Left lung (tissue), 1 donor: ENCODE data around the genes RHCG and CIB1.

DNA sequence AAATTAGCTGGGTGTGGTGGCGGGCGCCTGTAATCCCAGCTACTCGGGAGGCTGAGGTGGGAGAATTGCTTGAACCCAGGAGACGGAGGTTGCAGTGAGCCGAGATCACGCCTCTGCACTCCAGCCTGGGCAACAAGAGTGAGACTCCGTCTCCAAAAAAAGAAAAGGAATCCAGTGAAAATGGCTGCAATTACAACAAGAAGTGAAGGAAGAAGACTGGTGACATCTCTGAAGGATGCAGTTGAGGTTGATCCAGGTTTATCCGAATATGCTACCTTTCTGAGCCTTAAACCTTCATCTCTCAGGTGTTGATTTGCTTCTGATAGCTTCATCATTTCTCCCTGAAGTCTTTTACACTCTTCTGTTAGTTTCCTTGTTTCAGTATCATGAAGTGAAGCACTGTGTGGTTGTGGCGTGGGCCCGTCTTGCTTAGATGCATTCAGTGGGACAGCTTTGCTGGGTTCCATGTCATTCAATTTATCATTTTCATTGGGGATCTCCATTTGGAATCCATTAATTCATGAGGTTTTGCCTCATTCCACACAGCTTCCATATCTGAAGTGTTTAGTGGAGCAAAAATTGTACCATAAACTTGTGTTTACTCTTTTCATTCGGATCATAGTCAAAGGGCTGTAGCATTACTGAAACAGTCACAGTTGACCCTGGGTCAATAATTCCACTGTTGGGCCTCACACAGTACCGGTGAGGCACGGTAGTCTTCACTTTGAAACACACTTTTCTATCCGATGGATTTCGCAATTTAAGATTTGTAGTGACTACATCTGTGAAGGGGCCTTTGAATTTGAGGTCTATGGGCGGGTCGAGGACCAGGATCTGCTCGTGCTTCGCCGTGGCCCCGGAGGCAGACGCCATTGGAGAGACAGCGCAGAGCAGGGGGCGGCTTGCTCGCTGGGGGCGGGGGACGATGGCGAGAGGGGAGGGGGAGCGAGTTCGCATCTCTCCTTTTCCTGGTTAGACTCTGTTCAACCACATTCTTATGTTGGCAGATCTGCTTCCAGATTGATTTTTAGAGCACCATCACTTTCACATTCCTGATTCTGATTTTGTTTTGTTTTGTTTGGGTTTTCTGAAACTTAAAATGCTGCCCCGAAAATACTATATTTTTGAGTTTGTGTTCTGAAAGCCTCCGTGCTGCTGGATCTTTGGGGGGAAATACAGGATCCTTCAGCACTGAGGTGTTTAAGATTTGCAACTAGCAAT, 20.0 kb downstream of the RLBP1 start:
- PRO-cap, result no peak

- PRO-cap, result no peak
These were observed 15.6 kb downstream of the POLG start for GRCh38 chr15:89318848-89319516.

DNA sequence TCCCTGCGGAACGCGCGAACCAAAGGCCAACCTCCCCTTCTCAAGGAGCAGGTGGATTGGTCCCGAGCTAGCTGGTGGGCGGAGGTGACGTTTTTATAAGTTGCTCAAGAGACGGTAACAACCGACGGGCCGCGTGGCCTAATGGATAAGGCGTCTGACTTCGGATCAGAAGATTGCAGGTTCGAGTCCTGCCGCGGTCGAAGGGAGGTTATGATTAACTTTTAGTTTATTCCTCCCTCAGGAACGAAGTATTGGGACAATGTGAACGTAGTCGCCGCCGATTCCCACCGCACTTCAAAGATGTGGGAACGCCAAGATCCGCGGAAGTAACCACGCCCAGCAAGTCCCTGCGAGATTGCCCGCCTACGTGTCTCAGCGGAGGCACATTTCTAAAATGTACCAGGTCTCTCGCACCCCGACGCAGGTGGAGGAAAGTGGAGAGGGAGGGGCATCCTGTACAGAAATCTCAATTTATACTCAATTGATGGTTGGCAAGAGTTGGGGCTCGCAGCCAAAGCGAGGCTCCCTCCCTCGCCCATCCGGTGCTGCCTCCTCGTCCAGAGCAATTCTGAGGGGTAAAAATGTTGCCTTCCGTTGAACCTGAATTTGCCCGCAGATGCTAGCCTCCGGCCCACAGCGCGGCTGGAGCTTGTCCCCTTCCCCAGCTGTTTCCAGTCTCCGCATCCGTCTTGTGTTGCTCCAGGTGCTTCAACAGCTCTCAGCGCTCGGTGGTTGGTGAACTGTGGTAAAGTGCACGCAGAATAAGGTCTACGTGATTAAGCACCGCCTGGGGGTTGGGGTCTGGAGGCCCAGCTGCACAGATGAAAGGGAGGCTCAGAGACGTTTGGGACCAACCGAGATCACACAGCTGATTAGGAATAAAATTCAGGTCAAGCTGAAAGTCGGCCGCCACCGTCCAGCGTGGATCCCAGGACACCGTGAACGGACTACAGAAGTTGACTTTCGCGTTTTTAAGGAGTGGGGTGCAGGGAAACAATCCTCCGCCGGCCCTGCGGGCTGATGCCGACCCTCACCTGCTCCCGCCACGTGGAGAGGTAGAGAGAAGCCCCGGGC, 659 bp upstream of the POLG start:
- PRO-cap, result bidirectional peak, plus-strand start at position 124 of the sequence, minus-strand start outside the sequence

GRCh38 chr15:89430379-89431236, 65.8 kb downstream of the RHCG start:
- PRO-cap, result no peak

DNA sequence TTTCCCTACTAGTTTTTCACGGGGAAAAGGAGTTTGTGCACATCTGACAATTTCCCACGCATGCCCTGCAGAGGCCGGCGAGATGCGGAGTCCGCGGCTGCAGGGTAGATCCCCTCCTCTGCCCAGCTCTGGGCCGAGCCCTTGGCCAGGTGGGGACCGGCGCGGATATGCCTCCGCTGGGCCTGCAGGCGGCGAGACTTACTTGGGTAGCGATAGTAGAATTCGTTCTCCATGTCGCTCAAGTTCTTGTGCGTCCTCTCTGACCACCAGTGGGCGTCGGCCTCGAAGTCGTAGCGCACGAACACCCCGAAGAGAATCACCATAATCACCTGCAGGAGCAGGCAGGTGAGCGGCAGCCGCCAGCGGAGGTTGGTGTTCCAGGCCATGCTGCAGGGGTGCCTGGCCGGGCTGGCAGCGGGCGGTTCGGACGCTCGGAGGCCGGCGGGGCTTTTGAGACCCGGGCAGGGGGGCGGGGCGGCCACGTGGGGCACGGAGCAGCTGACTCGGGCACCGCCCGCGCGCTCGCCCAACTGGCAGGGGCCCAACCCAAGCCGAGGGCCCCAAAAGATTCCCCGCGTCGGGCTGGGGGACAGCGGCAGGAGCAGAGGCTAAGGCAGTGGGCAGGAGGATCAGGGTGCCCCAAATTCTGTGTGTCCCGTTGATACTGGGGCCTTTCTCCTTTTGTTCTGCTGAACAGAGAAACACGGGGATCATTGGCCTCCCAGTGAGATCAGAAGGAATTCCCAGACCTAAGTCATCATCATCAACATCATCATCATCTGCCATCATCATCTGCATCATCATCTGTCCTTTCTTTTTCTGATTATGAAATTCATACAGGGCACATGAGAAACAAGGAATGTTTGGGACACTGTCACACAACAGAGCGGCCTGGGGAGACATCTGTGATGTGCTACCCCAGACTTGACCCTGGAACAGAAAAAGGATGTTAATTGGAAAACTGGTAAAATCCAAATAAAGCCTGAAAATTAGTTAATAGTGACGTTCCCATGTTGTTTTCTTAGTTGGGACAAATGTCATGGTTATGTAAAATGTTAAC, at the start of gene RHCG:
RHCG (minus strand) TSS at position 425 of the 1,060 bp plus-strand sequence.
- PRO-cap, result no peak

DNA sequence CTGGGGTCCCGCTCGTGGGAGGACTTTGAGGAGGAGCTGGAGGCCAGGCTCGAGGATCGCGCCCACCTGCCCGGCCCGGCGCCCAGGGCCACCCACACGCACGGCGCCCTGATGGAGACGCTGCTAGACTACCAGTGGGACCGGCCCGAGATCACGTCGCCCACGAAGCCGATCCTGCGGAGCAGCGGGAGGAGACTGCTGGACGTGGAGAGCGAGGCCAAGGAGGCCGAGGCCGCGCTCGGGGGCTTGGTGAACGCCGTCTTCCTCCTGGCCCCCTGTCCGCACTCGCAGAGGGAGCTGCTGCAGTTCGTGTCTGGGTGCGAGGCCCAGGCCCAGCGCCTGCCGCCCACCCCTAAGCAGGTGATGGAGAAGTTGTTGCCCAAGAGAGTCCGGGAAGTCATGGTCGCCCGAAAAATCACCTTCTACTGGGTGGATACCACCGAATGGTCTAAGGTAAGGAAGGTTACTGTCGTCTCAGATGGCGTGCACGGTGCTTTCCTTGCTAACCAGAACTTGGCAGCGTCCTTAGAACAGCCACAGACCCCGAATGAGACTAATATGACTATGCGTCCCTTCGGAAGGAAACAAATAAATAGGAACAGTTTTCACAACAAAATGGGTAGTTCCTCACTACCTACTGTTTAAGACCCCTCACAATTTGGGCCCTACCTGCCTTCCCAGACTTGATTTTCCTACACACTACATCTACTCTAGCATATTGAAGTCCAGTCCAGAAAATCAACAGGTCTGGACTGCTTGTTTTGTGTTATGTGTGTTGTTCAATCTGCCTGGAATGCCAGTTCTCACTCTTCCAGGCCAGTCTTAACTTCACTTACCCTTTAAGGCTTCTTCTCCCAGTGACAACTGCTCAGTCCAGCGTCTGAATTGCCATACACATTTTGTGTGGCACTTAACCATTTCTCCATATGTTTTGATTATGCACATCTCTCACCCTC, 797 bp downstream of the TICRR start:
- PRO-cap, result no peak

DNA sequence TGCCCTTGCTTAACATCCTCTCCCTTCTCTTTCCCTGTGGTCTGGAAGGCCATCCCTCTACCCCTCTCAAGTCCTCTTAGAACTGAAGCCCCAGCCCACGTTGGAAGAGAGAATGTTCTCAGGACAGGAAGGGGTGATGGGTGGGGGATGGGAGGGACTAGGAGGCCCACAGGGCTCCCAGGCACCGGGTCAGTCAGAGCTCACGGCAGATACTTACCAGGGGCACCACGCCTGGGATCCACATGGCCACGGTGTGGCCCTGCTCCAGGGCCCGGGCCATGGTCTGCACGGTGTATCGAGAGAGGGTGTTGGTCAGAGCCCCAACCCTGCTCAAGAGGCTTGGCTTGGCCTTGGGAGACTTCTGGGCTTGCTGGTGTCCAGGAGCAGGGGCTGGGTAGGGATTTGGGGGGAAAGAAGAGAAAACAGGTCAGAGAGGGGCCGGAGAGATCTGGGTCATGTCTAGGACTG, 9.8 kb downstream of the PLIN1 start:
- PRO-cap, result no peak

DNA sequence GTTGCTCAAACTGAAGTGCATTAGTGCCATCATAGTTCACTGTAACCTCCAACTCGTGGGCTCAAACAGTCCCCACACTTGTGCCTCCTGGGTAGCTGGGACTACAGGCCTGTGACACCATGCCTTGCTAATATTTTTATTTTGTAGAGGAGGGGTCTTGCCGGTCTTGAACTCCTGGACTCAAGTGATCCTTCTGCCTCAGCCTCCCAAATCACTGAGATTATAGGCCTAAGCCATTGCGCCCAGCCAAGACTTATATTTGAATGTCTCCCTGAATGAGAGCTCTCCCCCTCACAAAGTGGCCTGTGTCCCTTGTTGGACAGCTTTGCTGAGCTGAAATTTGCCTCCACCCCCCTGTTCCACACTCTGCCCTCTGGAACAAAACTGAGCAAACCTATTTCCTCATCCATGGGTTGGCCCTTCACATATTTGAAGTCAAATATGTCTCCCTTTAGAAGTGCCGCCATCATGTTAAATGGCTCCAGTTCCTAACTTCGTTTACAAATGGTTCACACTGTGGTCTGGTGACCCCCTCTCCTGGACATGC, 4.8 kb downstream of the PLIN1 start:
- PRO-cap, result no peak

DNA sequence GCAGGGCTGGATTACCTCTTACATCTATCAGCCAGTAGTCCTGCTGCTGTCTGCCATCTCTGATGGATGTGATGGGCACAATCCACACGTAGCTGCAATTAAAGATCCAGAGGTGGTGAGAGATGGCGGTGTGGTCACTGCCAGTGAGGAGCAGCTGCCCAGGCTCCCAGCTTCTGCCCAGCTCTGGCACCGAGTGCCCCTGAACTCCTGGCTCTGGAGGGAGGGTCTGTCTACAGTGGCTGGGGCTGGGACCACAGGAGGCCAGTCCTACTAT, 13.6 kb downstream of the ANPEP start:
- PRO-cap, result no peak

- PRO-cap, result no peak
These were observed 3.8 kb downstream of the ANPEP start for GRCh38 chr15:89810606-89811419.

DNA sequence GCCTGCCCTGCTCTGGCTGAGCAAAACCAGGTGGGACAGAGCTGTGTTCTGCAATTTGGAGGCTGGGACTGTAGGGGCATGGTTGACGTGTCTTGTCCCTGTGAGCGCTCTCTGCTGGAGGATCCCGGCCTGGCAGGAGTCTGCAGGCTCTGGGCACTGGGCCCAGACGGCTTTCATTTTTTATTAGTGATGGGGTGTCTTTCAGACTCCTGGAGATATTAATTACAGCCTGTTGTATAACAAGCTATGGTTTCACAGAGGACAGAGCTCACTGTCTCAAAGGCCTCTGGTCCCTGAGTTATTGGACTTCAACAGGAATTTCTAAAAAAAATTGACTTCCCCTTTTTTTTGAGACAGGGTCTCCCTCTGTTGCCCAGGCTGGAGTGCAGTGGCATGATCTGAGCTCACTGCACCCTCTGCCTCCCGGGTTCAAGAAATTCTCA, 29.5 kb upstream of the ZNF710 start:
- PRO-cap, result no peak

GRCh38 chr15:90015791-90016192, 14.7 kb downstream of the ZNF710 start:
- PRO-cap, result no peak

GRCh38 chr15:90025724-90026361, 24.7 kb downstream of the ZNF710 start:
- PRO-cap, result no peak

DNA sequence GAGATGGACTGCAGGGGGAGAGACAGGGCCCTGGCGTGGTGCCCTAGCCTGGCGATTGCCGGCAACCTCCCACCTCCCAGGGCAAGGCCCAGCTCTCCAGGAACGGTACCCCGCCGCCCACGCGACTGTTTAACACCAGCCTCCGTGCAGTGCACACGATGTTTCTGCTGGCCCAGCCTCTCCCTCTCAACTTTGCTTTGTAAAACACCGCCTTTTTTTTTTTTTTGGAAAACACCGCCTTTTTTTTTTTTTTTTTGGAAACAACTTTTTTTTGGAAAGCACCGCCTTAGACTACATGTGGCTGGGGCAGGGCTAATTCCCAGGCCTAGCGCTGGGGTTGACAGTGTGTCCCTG, 14.7 kb downstream of the IDH2 start:
- PRO-cap, result no peak

DNA sequence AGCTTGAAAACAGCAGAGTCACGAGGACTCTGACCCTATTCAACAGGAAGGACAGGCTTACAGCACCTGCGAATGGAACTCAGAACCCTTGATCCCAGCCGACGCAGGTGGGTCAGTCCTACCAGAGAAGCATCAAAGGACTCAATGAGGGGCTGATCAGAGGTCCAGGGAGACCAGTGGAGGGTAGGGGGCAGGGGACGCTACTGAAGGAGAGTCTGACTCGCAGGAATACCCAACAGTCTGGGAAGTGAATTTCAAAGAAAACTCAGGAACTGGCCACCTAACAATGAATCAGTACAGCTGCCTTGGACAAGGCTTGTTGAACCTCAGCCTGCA, 8.3 kb downstream of the IDH2 start:
- PRO-cap, result no peak

DNA sequence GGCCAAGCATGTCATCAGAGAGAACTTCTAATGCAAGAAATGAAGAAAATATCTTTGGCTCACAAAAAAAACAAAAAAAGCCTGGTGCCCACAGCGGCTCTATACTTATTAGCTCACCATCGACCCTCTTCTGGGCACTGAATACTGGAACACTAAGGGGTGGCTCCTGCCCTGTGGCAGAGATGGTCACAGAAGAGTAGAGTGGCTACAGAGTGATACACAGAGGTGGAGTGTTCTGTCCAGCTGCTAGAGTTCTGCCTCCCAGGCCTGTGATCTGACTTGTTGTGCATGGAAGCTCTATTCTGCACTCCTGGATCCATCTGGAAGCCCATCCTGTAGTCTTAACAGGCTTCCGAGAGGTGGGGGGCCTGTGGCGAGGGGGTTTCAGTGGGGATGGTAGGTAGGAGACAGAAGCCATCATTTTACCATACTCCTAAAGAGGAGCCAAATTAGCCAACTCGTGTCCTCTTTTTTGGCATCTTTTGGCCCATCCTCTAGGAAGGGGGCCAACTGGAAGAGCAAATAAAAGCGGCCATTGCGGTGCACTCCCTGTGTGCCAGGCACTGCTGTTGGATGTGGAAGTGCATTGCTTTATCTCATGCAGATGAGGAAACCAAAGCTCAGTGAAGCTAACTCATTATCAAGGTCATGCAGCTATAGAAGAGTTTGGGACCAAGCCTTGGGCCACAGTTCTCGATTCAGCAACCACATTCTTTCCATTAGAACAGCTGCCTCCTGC, 6.0 kb downstream of the SEMA4B start:
- PRO-cap, result no peak

DNA sequence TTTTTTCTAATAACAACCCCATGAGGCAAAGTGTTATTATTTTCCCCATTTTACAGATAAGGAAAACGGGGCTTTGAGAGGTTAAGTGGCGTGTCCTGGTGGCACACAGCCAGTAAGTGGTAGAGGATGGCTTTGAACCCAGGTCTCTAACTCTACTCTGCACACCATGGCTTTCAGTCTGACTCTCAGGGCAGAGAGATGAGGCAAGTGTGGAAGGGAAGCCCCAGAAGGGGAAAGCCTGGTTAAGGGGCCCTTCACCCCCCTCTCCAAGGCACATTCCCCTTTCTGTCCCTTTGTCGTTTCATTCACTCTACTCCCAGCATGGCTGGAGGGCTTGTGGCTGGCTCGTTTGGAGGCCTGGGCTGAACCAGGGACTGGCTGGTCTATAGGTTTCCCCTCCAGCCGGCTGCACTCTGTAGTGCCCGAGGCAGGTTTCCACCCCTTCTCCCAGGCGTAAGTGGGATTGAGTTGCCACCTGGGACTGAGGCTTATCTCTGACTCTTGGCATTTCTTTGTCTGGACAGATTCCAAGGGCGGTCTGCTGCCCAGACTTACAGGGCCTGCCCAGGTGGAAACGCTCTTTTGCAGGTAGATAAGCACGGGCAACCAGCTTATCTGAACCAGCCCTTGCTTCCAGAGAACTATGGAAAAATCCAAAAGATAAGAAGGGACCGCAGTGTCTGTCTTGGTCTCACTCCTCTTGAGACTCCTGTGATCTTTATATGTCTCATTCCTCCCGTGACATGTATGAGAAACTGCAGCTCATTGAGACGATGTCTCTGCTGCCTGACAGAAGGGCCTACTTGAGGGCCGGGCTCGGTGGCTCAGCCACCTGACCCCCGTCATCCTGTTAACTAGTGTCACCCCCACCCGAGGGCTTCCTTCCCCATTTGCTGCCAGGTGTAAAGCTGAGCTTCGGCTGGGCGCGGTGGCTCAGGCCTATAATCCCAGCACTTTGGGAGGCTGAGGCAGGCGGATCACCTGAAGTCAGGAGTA, 12.3 kb downstream of the SEMA4B start:
- PRO-cap, result no peak

DNA sequence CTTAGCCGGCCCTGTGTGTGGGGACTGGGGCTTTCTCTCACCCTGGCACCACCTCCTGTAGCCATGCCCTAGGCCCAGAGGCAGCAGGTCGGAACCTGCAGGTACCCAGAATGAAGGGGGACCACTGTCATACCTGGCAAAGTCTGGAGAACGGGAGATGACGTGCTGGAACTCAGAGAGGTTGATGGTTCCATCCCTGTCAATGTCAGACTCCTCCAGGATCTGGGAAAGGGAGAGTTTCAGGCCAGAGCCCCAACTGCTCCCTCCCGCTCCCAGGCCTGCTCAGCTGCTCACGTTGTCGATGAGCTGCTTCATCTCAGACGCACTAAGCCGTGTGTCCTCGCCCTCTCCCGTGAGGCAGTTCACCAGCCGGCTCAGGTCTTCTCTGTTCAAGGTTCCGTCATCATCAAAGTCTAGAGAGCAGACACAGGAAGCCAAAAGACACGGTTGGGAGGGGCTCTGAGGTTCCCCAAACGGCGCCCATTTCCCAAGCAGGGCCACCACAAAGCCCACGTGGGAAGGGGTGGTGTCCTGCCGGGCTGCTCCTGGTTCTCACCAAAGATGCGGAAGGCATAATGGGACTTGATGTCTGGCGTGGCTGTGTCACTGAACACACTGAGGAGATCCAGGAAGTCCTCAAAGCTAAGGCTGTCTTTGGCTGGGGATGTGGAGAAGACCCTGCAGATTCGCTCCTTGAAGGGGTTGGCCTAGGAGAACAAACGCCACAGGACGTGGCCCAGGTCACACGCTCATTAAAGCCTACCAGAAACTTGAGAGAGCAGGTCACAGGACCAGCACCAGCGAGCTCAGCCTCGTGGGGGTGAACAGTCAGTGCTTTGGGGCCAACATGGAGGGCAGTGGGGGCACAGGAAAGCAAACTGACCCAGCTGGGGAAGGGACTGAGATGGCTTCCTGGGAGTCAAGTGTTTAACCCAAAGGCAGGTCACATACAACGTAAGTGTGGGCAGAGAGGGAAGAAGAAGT, 2.6 kb downstream of the CIB1 start:
- PRO-cap, result bidirectional peak, plus-strand start at position 558 of the sequence, minus-strand start at position 354 of the sequence; bidirectional peak, plus-strand start at position 812 of the sequence, minus-strand start at position 748 of the sequence

GRCh38 chr15:90233009-90234172, at the start of gene CIB1:
CIB1 (minus strand) TSS chr15:90233941.
- PRO-cap, result bidirectional peak, plus-strand start at chr15:90233490, minus-strand start at chr15:90233382; bidirectional peak, plus-strand start at chr15:90234252, minus-strand start at chr15:90233932

GRCh38 chr15:90346443-90346804, 5.7 kb upstream of the ZNF774 start:
- PRO-cap, result no peak